NT2/D1 (cell line): ENCODE results near the genes INHBB and TSN.

DNA sequence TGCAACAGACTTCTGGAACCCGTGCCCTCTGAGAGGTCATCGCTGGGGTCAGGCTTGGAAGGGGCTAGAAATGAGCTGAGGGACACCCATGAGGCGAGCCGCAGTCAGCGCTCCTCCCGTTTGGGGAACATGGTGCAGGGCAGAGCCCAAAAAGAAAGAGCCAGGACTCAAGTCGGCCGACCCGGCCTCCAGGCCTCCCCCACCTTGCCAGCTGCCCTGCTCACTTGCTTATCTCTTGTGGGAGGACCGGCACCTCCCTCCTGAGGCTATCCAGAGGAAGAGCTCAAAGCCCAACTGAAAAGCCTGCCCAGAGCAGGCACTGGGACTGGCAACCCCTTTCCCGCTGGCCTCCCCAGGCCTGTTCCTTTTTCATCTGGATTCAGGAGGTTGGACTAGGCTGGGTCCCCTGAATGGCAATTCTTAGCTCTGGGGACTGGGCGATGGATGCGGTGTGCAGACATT is 43.5 kb downstream of the SCTR start:
- RRBS, 2 experiments: 91% methylated on average over 2 of the region's 13 CpGs

DNA sequence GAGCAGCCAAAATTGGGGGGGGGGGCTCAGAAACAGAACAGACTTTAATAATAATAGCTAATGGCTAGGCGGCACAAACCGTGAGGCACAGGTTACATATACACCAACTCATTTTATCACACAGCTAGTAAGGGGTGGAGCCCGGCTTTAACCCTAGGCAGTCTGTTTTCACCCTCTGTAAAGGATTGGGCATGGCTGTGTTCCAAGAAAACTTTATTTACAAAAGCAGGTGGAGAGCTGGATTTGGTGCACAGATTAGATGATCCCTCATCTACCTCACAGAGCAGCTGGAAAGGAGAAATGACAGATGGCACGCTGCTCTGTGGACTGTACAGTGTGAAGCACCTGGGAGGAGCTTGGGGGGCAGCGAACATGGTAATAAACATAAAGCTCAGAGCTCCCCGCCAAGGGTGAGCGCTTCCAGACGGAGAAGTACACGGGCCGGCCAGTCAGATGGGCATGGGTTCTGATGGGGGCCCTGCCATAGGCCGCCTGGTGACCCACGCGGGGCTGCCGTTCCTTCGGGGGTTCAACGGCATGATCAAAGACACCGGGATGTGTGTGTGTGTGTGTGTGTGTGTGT is 952 bp upstream of the TMEM177 start:
- RRBS, 2 experiments: 100% methylated on average over 1 of the region's 17 CpGs; no CpG with 5 or more reads in 1 of the 2 experiments

DNA sequence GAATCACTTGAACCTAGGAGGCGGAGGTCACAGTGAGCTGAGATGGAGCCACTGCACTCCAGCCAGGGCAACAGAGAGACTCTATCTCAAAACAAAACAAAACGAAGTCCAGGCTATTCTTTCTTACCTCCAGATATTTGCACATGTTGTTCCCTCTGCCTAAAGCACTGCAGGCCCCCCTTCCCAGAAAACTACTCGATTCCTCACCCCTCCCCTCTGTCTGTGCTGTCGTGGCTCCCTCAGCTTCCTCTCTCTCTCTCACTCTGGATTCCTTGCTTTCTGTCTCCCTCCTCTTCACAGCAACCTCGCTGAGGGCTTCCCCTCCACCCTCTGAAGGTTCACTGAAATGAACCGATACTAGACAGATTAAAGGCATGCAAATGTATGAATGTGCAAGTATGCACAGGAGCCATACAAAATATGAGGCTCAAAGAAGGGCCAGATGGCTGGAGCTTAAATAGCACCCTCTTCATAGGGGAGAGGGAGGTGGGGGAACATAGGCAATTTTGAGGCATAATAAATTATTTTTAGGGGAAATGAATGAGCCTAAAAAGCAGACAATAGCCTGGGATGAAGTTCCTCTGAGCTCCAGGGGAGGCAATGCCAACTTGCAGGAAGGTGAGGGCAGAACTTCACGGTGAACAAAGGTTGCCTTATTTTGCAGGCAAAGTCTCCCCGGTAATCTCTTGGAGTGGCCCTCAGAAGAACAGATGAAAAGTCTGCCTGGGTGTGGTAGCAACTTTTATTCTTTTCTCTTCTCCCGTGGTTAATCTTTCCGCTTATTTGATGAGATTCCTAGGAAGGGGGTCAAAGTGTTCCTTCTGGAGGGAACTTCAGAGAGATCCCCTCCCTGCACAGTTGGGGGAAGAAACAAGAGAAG is 18.7 kb downstream of the TMEM177 start:
- RRBS, 2 experiments: no CpG with 5 or more reads among the region's 10 CpGs

- RRBS, 2 experiments: 36 to 68% methylated on average over 3 of the region's 8 CpGs
These were observed 7.2 kb upstream of the RALB start for GRCh38 chr2:120245402-120245917.

GRCh38 chr2:120313615-120314138 is 32.3 kb upstream of the INHBB start:
- RRBS, 2 experiments: 88 to 92% methylated on average over 13 to 18 of the region's 25 CpGs

DNA sequence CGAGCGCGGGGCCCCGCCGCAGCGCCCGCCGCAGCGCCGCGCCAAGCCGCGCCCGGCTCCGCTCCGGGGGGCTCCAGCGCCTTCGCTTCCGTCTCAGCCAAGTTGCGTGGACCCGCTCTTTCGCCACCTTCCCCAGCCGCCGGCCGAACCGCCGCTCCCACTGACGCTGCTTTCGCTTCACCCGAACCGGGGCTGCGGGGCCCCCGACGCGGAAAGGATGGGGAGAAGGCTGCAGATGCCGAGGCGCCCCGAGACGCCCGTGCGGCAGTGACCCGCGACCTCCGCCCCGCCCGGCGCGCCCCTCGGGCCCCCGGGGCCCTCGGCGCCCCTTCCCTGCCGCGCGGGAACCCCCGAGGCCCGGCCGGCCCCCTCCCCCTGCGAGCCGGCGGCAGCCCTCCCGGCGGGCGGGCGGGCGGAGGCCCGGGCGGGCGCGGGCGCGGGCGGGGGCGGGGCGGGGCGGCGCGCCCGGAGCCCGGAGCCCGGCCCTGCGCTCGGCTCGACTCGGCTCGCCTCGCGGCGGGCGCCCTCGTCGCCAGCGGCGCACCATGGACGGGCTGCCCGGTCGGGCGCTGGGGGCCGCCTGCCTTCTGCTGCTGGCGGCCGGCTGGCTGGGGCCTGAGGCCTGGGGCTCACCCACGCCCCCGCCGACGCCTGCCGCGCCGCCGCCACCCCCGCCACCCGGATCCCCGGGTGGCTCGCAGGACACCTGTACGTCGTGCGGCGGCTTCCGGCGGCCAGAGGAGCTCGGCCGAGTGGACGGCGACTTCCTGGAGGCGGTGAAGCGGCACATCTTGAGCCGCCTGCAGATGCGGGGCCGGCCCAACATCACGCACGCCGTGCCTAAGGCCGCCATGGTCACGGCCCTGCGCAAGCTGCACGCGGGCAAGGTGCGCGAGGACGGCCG is at the start of gene INHBB:
Gene INHBB (plus strand): TSS at position 493 of the 904 bp plus-strand sequence.
- RRBS, 2 experiments: 2 to 5% methylated on average over 83 to 95 of the region's 140 CpGs

DNA sequence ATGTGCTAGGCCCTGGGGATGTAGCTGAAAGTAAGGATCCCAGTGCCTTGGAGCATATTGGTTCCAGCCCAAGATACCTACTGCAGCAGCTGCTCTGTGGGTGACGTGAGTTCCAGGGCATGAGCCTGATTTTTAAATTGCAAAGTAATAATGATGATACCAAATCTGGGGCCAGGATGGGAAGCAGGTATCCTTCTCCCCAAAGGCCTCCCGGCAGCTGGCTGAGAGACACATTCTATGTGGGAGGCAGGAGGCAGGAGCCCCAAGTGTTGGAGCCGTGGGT is 52.2 kb downstream of the INHBB start:
- RRBS, 2 experiments: no CpG with 5 or more reads among the region's 3 CpGs

DNA sequence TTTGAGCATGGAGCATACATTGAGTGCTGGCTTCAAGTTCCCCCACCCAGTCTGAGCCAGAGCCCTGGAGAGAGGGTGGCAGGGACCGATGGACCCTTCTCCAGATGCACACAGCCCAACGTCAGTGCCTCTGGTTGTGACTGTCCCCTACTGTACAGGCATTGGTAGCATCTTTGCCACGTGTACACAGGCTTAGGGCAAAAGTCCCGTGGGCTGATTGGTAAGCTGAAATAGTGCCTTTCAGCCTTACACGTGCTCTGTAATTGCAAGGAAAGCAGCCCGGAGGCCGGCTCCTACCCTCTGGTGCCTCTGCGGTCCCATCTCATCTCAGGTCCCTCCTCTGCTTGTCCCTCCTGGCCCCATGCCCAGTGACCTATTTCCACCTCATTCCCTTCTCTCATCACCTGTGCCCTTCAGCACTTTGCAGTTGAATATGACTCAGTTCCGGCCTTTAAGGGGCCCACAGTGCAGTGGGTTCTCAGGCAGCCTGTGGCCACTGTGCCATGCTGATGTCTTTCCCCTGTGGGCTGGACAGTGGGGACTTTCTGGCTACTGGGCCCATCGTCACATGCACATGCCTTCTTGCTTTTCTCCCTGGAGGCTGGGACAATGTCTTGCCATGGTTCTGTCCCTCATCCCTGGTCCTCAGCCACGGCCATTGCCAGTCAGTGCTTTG is 154.2 kb downstream of the INHBB start:
- RRBS, 2 experiments: no CpG with 5 or more reads among the region's 11 CpGs

DNA sequence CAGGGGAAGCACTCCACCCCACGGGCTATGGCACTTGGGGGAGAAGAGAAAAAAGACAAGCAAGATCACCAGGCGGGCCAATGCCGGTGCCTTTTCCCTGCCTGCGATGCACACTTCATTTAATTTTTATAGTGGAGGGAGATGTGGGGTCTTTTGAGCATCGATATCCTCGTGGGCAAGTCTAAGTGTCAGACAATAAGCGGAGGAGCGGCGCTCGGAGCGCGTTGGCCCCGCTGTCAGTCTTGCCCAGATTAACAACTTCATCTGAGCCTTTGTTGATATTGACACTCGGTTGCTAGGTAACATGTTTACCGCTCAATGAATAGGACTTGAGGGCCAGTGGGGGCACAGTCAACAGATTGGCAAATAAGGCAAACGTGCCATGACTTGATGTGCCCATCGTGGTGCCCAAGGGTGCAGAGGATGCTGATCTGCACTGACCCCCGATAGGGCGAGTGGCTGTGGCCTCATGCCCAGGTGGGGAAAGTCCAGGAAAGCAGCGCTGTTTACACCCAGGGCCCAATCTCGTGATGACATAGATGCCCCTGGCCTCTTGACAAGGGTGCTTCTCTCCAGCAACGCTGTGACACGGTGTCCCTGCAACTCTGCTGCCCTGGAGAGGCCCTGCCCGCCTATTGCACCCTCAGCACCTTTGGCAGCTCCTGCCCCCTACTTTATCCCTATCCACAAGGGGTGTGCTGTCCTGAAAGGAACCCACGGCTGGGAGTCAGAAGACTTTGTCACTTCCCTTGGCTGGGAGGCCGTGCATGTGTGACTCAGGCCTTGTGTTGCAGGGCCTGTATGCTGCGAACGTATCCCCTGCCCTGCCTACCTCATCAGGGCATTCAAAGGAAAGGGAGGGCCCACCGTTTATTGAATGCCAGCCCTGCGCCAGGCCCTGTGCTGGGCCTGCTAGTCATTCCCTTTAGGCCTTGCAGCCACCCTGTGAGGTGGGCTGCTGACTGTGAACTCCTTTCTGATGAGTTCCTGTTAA is 157.9 kb downstream of the INHBB start:
- RRBS, 2 experiments: no CpG with 5 or more reads among the region's 30 CpGs

GRCh38 chr2:120543755-120544231 is 191.9 kb upstream of the GLI2 start:
- RRBS, 2 experiments: no CpG with 5 or more reads among the region's 14 CpGs

DNA sequence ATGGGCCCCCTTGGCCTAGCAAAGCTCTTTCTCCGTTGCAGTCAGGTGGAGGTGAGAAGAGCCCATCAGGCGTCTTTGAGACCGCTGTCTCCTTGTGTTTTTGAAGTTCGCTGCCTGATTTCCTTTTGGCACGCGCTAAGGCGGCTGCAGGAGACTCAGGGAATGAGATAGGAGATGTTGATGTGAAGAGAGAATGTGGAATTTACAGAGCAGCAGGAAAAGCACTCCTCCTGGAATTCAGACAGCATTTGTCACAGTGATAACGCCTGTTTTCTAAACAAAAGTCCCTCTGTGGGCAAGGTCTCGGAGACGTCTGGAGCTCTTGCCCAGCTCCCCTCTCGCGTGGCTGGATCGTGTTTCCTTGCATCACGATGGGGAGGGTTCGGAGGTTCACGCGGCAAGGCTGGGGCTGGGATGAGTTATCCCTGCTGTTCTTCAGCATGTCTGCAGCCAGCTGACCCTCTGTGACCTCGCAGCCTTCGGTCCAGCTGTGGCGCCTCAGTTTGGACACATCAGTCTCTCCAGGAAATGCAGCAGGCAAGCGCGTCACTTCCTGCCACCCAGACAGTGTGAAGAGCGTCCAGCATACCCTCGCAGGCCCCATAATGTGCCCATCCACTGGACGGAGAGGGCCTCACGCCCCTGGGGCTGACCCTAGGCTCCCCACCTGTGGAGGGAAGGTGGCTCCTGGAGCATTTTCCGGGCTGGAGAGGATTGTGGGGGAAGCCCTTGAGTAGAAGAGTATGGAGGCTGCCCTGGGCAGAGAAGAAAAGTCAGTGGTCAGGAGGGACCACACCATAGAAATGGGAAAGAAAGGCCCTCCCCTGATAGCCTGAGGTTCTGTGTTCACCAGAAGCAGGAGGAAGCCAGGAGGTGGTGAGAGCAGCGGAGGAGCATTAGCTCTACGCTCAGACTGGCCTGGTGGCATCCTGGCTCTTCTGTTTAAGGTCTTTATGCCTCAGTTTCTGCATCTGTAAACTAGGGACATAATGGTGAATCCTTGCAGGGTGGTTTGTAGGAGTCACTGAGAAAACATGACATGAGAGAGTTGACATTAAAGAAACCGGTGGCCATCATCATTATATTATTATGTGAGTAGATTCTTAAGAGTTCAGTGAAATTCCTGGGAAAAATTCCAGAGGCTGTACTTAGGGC is 30.4 kb downstream of the GLI2 start:
- RRBS, 2 experiments: no CpG with 5 or more reads among the region's 30 CpGs

DNA sequence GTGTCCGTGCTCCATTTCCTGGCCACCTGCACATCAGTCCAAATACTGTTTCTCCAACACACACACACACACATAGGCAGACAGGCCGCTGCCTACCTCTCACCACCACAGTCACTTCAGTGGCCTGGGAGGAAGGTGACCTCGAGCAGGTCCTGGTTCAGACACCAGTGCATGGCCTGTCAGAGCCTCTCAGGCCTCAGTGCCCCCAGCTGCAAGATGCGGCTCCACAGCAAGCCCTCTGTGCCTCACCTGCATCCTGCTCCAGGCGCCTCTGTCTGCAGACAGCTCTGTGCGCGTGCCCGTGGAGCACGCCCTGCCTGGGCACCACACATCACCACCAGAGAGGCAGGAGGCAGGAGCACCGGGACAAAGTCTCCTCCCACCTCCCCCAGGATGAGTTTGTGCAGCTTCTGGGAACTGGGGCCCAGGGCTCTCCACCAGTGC is 98.8 kb downstream of the TFCP2L1 start:
- RRBS, 2 experiments: no CpG with 5 or more reads among the region's 10 CpGs

DNA sequence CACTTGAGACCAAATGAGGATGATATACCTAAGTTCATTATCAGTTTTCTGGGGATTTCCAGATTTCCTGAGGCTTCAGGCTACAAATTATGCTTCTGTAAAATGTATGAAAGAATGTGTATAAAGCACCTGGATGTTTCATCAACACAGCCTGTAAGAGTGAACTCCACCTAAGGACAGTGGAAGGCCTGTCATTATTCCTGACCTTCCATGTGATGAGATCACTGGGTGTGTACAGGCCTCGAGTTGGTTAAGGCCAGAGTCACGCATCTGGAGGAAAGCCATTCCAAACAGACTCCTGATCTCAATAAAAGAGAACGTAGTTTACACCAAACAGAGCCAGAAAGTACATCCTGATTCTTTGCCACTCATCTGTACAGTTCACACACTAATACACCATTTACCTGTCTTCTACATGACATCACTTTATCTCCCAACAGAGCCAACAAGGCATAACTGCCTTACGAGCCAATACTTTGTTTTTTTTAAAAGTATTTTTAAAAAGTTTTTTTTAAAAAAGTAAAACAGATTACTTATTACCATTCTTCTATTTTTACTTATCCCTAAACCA is 78.7 kb upstream of the TFCP2L1 start:
- RRBS, 2 experiments: no CpG with 5 or more reads among the region's 4 CpGs

GRCh38 chr2:121425112-121425663 is 140.2 kb upstream of the TFCP2L1 start:
- RRBS, 2 experiments: no CpG with 5 or more reads among the region's 6 CpGs

DNA sequence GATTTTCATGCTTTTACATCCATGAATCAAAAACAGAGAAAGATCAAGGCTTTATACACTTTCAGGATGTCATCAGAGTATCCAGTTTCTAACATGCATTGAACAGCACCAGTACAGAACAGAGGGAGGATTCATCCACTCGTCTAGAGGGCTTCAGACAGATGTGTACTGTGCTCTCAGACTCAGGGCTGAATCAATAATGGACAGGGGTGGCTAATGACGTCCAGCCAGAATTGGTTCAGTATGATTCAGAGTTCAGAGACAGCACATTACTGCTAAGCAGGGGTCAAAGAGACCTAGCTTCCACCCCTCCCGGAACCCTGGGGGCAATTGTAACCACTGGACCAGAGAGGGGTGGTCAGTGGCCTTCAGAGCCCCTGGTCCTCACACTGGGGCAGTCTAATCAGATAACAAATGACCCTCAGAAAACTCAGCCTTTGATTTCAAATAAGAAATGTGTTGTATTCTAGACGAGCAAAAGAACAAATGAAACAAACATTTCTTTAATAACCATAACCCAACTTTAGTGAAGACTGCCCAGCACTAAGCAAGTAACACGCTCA is 81.2 kb downstream of the CLASP1 start:
- RRBS, 2 experiments: no CpG with 5 or more reads among the region's 5 CpGs

DNA sequence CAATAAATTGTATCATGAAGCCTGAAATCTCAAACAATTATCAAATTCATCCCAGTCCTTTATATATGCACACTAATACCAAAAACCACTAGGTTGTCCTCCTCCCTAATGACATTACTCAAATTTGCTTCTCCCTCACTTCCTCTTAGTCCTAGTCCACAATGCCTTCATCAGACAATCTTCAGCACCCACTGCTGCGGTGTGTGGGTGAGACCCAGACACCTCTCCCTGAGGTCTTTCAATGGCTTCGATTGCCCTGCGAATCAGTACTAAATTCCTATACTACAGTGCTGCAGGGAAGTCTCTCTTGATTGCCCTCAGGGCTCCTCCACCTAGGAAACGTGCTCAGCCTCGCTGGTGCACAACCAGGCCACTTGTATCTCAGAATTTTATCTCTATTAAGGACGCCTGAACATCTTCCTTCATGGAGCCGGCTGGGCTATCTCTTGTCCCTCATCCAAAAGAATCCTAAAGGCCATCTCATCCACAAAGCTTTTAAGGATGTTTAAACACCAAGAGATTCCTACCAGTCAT is 57.9 kb downstream of the CLASP1 start:
- RRBS, 2 experiments: no CpG with 5 or more reads among the region's 7 CpGs

DNA sequence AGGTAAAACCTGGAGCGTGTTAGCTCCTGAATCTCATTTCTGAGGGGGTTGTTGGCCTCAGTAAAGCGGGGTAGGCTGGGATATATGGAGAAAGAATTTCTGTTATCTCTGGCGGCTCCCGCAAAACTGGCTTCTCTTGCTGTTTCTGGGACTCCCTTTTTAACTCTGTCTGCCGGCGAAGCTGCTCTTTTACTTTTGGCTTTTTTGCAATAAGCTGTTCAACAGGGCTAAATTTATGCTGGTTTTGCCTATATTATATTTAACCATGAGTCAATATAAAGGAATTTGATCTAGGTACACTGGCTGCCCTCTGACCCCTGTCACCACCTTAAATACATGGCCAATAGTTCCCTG is 36.1 kb upstream of the CLASP1 start:
- RRBS, 2 experiments: no CpG with 5 or more reads among the region's 6 CpGs

DNA sequence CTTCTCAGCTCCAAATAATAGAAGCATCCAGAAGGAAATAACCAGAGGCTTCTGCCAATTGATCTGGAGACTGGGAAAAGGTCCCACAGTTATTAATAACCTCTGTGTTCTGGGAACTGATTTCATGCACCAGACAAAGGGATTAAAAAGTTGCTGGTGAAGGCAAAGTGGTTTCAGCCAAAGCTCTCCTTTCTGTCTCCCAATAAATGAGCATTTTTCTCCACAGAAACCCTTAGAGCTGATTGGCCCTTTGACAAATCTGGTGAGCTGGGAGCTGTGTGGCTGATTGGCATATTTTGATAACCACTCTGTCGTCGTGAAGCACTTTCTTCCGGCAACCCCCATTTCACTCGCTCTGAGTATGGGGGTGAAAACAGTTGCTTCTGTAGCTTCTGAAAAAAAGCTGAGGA is 36.3 kb downstream of the NIFK start:
- RRBS, 2 experiments: no CpG with 5 or more reads among the region's 4 CpGs

DNA sequence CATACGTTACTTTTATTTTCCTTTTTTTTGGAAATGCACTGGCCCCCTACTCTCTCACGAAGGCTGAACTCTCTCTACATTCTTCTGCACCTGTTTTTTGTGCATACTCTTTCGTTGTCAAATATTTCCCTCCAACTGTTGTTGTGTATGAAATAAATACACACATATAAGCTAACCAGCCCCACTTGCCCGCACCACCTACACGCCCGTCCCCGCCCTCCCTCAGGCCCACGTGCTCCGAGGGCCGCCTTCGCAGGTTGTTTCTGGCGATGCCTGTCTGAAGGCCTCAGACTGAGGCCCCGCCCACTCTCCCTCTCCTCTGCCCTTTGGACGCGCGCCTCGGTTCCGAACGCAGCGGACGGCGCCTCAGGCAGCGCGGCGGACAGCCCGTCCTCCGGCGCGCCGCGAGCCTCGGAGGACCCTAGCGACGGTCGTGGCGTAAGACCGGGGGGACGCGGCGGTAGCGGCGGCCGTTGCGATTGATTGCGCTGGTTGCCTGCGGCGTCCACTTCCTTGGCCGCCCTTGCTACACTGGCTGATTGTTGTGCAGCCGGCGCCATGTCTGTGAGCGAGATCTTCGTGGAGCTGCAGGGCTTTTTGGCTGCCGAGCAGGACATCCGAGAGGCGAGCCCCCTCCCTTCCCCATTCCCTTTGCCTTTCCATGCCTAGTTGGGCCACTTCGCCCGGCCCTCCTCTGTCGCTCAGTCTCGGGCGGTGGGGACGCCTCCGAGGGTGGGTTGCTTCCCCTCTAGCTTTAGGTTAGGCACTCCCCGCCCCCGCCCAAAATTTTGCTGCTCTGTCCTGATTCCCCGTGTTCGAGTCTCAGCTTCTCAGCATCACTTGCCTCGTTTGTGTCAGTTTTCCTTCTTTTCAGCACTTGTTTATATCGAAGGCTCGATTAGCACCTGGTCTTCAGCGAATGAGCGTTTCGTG is at the start of gene TSN:
Gene TSN (plus strand): TSS at position 430 of the 933 bp plus-strand sequence.
- RRBS, 2 experiments: 1% methylated on average over 13 to 20 of the region's 72 CpGs

- RRBS, 2 experiments: no CpG with 5 or more reads among the region's 20 CpGs
These were observed 40.2 kb downstream of the GYPC start for GRCh38 chr2:126695876-126696862.